Mesenteric fat pad (tissue), 1 donor: ENCODE results near the genes SLC43A1, OR5B17, MPEG1, OSBP and MS4A12.

DNA sequence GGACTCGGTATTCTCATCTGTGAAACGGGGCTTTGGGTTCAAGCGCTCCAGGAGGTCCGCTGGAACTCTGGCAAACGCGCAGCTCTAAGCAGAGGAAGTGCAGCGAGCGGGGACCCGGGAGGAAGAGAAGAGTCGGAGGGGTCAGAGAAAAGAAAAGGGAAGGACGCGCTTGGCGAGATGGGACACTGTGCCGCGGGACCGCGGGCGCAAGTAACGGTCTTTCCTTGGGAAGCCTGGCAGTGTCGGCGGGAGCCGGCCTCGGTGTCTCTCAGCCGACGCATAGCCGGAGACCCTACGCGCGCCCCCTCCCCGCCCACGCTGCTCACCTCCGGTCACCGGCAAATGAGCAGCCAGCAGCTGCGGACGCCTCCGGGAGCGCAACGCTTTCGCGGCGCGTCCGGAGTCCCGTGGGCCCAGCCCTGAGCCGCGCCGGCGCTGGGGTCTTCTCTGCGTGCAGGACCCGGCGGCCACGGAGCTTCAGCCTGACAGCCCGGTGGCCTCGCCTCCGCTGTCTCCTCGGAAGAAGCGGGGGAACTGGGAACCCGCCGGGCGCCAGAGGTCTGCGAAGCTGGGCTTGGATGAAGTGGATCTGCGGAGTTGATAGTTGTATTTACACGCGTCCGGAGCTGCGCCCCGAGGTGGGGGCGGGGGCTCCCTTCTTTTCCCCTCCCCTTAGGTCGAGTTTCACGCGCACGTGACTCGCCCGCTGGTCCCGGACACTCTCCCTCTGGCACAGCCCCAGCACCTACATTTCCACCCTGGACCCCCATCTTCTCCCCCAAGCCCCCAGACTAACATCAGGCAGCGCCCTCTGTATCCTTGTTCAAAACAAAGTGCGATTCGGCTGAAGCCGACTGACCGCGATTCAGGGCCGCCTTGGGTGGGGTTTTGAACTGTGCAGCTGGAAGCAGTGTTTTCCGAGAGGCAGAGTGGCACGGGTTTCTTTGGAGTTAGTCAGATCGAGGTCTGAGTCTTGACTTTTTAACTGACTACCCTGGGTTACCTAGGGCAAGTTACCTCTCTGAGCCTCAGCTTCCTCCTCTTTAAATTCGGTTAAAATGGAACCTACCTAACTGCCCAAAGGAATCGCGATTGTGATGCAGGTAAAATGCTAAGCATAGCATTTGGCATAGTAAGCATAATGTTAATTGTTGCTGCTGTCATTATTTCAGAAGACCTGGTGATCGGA lies at the start of gene SLC43A1:
Gene SLC43A1 (minus strand): TSS at position 585 of the 1,189 bp plus-strand sequence.
- PRO-cap: no peak

- PRO-cap: no peak
These were observed 18.4 kb downstream of the MED19 start for GRCh38 chr11:57693637-57693983.

GRCh38 chr11:57734381-57734877 lies 6.9 kb upstream of the SELENOH start:
- PRO-cap: no peak

- PRO-cap: no peak
These were observed 4.7 kb downstream of the BTBD18 start for GRCh38 chr11:57746823-57747345.

DNA sequence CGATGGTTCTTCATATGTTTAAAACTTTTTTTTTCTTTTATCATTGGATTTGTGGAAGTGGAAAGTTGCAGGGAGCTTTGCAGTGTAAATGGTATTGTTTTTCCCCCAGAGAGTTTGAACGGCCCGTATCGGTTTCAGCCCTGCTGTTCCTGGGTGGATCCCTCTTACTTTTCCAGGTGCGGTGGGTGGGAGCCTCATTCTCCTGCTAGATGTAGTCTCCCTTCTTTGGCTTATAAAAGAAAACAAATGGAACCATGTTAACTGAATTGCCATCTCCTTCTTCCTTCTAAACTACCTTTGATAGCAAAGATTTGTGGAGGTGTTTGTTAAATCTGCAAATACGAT lies 862 bp downstream of the CTNND1 start:
- PRO-cap: no peak

GRCh38 chr11:57778435-57779194 lies 17.0 kb downstream of the CTNND1 start:
- PRO-cap: no peak

DNA sequence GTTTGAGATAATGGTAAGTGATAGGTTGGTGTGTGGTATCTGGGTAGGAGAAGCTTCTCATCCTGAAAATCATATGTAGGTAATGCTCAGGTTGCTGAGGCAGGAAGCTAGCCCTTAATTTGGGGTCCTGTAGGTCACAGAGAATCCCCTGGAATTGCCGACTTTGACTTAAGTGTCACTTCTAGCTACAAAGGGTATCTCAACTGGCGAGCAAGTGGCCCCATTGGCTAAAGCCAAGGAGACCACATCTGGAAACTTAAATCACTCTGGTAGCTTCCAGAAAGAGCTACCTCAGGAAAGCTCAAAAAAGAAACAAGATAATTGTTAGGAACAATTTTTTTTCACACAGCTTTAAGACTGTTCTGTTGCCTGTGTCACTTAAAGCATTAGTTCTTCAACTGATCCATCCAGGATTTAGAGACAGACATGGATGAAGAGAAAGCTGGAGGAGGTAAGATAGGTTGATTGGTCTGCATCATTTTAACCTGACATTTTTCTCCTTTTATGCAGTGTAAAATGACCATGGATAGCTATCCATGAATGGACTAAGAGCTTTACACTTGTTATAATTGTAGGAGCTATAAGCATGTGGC lies 59.5 kb downstream of the CTNND1 start:
- PRO-cap: no peak

GRCh38 chr11:58358887-58359291 lies at the start of gene OR5B17:
Gene OR5B17 (minus strand): TSS chr11:58359069.
- PRO-cap: no peak

DNA sequence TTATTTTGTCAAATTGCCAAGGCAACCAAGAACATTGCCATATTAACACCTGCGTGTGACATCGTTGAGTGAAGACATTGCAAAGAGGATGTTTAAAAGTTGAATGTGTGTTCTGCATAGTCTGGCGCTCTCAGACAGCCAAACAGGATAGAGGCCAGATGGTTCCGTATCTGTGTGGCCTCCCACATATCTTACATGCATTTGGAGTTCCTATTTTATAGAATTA lies 17.4 kb upstream of the OR5B21 start:
- PRO-cap: no peak

DNA sequence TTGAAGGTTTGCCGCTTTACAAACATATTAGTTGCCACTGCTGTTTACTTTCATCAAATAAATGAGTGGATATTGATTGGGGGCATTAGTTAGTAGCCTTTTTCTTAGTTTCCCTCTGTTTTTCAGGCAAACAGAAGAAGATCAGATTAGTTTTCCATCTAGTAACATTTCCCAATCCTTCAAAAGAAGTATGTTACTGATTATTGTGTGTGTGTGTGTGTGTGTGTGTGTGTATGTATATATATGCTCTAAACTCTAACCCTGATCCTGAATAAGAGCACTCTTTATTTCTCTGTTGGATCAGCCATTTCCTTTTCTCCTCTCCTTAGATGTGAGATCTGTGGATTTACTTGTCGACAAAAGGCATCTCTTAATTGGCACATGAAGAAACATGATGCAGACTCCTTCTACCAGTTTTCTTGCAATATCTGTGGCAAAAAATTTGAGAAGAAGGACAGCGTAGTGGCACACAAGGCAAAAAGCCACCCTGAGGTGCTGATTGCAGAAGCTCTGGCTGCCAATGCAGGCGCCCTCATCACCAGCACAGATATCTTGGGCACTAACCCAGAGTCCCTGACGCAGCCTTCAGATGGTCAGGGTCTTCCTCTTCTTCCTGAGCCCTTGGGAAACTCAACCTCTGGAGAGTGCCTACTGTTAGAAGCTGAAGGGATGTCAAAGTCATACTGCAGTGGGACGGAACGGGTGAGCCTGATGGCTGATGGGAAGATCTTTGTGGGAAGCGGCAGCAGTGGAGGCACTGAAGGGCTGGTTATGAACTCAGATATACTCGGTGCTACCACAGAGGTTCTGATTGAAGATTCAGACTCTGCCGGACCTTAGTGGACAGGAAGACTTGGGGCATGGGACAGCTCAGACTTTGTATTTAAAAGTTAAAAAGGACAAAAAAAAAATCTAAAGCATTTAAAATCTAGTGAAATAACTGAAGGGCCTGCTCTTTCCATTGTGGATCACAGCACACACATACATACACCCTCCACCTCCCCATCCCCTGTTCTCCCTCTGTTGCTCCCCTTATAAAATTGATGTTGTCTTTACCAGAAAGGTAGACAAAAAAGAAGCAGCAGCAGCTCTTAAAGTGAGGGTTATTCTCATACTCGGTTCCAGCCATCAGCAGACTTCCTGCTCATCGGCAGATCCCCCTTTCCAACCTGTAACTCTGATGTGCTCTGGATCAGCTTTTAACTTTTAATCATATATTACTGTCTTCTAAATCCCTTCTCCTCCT lies 5.2 kb upstream of the CNTF start:
- PRO-cap: no peak

- PRO-cap: no peak
These were observed 52.1 kb downstream of the CNTF start for GRCh38 chr11:58674522-58675016.

GRCh38 chr11:58729093-58729388 lies 2.7 kb downstream of the GLYAT start:
- PRO-cap: no peak

DNA sequence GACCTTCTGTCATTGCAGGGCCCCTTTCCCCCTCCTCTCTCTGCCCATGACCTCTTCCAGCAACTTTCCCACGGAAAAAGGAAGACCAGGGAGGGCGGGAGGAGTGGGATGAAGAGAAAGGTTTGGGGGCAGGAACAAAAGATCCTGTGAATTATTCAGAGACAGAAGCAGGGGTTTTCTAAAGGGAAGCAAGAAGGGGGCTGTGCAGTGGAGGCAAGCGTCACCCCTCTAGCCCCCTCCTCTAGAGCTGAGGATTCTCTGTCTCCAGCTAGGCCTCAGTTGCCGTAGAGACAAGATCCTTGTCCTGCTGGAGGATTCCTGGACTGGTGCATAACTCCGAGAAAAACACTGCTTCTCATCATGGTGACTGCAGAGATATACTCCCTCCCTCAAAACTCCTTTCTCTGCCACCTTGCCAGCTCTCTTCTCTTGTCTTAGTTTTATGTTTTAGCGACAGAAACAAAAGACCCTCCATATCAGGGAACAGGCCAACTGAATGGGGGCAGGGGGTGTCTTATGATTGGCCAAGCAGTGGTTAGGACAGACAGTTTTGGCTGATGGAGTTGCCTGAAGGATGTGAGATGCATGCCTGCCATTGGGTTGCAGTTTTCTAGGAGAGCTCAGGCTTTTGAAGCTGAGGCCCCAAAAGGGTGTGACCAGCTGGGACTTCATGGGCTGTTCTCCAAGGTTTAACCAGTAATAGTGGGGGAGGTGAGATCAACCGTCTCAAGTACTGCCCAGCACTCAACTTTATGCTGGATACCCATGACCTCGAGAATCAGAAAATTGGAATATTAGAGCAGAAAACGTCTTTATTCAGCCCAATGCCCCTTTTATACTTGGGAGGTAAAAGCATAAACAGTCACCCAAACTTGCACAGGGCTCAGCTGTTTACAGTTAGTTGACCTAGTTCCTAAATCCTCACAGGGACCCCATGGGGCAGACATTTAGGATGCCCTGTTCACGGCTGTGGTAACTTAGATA lies 13.3 kb downstream of the DTX4 start:
- PRO-cap: no peak

DNA sequence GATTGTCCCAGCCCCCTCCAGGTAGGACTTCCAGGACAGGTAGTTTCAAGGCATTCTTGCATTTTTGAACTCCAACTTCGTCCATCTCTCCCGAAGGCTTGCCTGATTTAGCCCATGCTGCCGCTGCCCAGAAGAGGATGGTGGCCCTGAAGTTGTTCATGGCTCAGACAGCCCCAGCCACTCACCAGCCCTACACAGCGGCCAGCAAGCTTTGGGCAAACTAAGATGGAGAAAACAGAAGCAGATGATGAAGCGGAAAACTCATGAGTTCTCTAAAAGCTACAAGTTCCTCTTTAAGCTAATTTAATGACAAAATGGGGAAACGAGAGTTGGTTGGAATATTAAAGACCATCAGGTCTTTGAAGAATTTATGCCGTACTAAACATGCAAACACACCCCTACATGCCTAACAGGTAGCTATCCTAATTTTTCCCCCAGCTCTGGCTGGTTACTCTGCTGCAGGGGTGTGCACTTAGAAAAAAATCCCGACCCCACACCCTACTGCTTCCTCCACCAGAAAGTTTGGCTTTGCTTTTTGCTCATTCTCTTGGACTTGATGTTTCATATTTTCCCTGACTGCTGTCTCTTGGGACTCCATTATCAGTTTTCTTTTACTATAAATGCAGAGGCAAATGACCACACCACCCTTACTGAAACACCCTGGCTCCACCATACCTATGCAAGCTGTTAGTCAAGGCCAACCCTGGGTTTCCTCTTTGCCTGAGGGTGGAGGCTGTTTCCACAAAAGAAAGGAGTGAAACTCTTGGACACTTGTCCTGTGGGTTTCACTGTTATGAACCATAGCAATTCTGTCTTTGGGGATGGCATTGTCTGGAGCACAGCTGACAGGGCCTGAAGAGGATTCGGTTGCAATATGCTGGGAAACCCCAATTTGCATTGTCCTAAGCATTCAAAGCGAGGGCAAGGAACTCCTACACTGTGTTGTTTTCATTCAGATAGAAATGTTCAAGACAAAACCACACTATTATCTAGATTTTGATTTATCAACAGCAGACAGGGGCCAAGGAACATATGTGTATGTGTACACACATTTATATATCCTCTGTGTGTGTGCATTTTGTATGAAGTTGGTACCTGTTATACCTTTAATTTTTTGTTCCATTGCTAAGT lies at the start of gene MPEG1:
Gene MPEG1 (minus strand): TSS at position 222 of the 1,131 bp plus-strand sequence.
- PRO-cap: no peak

- PRO-cap: no peak
These were observed 59.2 kb upstream of the MPEG1 start for GRCh38 chr11:59271814-59272458.

DNA sequence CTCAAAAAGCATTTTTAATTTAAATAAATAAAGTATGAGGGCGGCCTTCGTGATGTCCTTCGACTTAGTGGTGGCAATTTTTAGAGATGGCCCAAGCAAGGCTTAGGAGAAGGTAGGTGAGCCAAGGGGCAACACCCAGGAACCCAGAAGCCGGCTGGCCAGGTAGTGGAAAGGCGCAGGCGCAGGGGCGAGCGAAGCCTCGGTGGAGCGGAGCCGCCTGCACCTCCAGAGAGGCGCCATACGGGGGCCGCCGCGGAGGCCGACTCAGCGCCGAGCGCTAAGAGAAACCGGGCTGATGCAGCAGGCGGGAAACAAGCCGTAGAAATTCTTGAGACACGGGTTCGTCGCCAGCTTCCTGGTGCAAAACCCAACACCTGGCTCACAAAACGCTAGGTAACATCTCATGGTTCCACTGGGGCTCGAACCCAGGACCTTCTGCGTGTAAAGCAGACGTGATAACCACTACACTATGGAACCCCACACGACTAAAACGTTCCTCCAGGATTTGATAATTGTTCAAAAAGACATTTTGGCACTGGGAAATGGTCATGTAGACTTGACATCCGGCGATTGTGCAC lies 39.0 kb downstream of the OR4D9 start:
- PRO-cap: no peak

- PRO-cap: unidirectional peak, minus-strand start at chr11:59615679
These were observed at the start of gene OSBP for GRCh38 chr11:59614915-59615976. Gene OSBP (minus strand): TSS chr11:59615774.

DNA sequence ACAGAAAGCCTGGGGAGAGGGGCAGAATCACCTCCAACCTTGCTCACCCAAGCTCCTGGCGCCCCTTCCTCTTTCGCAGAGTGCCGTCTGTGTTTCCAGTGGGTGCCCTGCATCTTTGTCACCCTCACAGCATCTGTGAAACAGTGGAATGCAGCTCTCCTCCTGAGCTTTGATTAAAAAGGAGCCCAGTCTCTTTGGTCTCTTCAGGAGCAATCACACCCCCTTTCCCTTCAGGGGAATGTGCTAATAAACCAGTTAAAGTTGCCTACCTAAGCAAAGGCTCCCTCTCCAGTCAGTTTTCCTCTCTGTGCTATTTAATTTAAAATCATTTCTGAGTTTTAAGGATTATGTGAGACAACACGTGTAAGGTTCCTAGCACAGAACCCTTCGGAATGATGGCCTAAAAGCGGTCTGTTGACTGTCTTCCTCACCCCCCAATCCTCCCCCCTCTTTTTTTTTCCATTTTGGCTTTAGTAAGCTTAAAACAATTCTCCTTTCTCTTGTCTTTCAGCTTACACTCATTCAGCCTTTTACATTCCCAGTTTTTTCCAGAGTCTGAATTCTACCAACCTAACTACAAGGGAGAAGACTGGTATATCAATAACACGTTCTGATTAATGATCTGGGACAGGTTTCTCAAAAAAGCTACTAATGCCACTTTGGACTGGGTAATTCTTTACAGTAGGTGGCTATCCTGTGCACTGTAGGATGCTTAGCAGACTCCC lies 1.6 kb upstream of the MS4A6A start:
- PRO-cap: no peak

DNA sequence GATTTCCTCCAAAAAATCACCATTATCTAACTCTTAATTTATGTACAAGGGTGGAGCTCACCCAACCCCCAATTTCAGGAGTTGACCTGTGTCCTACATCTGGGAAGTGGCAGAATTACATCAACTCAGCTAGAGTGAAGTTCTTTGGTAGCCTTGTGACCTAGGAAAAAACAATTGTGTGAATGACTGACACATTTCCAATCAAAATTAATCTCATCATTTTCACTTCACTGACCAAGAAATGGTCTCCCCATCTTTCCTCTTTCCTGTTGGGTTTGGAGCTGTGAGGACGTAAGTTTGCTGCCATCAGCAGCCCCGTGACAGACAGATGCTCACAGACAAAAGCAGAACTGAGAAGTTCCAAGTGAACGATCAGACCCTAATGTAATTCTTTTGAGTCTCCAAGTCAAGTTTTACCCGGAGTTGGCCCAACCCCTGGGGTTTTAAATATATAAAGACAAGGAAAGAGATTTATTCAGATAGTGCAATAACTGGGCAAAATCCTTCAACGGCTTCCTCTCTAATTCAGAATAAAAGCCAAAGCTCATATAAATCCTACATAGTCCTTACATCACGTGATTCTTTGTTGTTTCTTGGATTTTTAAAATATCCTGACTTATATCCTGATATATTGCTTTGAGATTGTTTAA lies 16.4 kb upstream of the MS4A6E start:
- PRO-cap: no peak

DNA sequence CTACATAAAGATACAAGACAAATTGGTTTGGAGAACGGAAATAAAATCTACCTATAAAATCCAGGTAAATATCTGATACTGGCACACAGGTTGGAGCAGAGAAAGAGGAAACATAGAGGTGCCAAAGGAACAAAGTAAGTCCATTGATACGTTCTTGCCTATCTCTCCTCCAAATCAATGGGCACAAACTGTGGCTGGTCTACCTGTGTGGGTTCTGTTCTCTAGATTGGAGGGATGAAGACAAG lies at the start of gene MS4A12:
Gene MS4A12 (plus strand): TSS at position 84 of the 245 bp plus-strand sequence.
- PRO-cap: no peak